H1 (cell line): ENCODE measurements around a stretch of chr20.

DNA sequence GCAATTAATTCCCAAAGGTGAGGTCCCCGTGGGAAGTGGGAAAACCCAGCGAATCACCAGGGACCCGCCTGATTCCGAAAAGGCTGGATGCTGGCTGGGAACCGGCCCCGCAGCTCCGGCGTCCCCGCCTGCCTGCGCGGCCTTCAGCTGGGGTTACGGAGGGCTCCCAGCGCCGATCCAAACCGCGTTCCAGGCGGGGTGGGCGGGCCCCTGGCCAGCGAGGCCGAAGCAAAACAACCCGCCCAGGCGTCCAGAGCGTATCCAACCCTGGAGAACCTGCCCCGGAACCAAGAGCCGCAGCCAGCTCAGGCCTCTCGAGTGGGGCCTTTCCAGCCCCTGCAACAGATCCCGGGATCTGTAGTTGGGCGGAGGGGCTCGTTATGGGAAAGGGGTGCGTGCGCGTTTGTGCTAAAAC lies 704 bp upstream of the RIN2 start:
- RRBS, result 1% methylated on average over 6 of the region's 32 CpGs
CAGE:
- cytosol, long polyA plus RNA, result no peak
- long polyA plus RNA, result no peak
- nucleus, long polyA plus RNA, result no peak

GRCh38 chr20:19802481-19802854 lies 44.4 kb downstream of the RIN2 start:
- RRBS, result no CpG with 5 or more reads among the region's 2 CpGs
CAGE:
- cytosol, long polyA plus RNA, result no peak
- long polyA plus RNA, result no peak
- nucleus, long polyA plus RNA, result no peak

DNA sequence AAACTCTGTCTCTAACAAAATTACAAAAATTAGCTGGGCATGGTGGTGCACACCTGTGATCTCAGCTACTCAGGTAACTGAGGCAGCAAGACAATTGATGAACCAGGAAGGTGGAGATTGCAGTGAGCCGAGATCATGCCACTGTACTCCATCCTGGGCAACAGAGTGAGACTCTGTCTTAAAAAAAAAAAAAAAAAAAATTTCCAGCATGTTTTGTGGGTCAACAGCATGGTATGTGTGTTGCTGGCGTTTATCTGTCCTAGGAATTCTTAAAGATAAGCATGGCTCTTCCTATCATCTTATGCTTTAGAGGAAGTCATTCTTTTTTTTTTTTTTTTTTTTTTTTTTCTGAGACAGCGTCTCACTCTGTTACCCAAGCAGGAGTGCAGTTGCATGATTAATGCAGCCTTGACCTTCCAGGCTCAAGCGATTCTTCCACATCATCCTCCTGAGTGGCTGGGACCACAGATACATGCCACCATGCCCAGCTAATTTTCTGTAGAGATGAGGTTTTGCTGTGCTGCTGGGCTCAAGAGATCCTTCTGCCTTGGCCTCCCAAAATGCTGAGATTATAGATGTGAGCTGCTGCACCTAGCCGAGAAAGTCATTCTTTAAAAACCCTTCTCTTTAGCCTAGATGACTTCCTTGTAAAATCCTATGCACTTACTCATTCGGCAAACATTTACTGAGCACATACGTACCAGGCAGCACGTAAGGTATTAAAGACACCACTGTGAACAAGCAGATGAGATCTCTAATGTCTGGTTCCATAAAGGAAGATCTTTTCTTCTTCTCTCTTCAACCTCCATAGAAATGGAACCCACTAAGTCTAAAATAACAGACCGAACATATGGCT lies 122.2 kb downstream of the RIN2 start:
- RRBS, result no CpG with 5 or more reads among the region's 9 CpGs
CAGE:
- cytosol, long polyA plus RNA, result no peak
- long polyA plus RNA, result no peak
- nucleus, long polyA plus RNA, result no peak

GRCh38 chr20:19966902-19967198 lies 50.3 kb upstream of the NAA20 start:
- RRBS, result no CpG with 5 or more reads among the region's 1 CpG
CAGE:
- cytosol, long polyA plus RNA, result no peak
- long polyA plus RNA, result no peak
- nucleus, long polyA plus RNA, result no peak

DNA sequence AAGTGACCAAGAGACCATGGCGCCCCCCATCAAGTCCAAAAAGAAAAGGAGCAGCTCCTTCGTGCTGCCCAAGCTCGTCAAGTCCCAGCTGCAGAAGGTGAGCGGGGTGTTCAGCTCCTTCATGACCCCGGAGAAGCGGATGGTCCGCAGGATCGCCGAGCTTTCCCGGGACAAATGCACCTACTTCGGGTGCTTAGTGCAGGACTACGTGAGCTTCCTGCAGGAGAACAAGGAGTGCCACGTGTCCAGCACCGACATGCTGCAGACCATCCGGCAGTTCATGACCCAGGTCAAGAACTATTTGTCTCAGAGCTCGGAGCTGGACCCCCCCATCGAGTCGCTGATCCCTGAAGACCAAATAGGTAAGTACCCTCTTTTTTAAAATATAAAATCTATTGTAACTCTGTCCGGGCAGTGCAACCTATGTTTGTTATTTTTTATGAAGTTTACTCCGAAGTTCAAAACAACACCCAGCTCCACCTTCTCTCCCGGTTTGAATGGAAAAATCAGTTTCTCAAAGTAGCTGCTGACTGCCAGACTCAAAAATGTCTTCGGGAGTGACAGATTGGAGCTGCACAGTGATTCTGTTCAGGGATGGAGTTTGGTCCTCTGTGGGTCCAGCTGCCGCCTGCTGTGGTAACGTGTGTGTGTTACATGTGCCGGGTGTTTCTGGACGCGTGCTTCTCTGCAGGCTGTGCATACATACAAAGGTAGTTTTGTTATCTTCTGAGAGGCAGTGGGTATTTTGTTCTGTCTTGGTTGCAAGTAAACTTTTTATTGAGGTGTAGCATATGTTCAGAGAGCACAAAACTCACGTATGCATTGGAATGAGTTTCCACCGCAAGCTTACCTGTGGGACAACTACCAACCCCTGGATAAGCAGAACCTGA lies 41.5 kb upstream of the NAA20 start:
- RRBS, result 85% methylated on average over 5 of the region's 29 CpGs
CAGE:
- cytosol, long polyA plus RNA, result no peak
- long polyA plus RNA, result no peak
- nucleus, long polyA plus RNA, result no peak

GRCh38 chr20:20018003-20018309 lies 794 bp downstream of the NAA20 start:
- RRBS, result no CpG with 5 or more reads among the region's 6 CpGs
CAGE:
- cytosol, long polyA plus RNA, result no peak
- long polyA plus RNA, result no peak
- nucleus, long polyA plus RNA, result no peak

DNA sequence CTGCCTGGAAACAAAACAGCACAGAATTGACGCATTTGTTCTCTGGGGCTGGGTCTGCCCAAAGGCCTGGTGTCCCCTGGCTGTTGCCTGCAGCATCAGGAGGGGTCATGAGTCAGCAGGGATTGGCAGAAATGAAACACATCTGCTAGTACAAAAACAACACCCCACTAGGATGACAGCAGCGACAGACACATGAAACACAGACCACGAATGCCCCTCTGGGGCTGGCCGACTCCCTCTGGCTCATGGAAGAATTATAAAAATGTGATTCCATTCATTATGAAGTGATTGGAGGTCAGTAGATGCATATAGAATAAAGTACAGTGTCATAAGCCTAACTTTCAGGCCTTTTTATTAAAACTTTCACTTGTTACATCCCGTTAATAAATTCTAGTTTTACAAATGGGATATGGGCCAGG lies 157.5 kb upstream of the INSM1 start:
- RRBS, result no CpG with 5 or more reads among the region's 5 CpGs
CAGE:
- cytosol, long polyA plus RNA, result no peak
- long polyA plus RNA, result no peak
- nucleus, long polyA plus RNA, result no peak

DNA sequence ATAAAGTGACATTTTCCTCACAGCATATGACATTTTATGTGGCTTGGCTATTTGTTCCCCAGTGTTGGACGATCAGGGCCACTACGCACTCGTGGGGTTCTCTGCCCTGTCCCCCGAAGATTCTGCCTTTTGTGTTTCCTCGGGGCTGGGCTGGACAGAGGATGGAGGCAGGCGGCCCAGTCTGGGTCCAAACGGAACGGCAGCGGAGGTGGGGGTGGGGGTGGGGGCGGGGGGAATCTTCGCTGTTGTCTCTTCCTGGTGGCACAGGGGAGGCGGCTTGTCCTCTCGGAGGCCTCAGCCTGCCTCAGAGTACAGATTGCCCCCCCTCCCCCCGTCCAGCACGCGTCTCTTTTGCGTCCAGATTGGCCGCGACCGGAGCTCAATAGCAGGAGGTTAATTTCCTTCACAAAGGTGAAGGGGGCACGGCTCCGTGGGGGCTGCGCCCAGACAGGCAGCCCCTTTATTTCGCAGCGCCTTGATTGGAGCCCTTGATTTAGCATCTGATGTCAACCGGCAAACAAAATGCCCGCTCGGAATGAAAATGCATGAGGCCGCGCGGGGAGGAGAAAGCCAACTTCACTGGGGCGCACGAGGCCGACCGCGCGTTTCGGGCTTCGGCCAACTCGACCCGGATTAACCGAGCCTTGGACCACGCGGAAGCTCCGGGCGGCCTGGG lies 1.3 kb upstream of the INSM1 start:
- RRBS, result 0% methylated on average over 3 of the region's 46 CpGs
CAGE:
- cytosol, long polyA plus RNA, result no peak
- long polyA plus RNA, result no peak
- nucleus, long polyA plus RNA, result no peak

DNA sequence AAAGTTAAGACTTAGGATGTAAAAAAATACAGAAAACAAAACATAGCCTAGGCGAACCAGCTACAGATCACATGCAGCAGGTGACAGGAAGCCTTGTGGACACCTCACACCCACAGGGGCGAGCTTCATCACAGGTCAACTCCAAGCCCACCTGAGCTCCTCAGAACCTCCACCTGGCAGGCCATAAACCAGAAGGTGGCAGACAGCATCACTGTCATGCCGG lies 1.1 kb downstream of the RALGAPA2 start:
- RRBS, result no CpG with 5 or more reads among the region's 3 CpGs
CAGE:
- cytosol, long polyA plus RNA, result no peak
- long polyA plus RNA, result no peak
- nucleus, long polyA plus RNA, result no peak

DNA sequence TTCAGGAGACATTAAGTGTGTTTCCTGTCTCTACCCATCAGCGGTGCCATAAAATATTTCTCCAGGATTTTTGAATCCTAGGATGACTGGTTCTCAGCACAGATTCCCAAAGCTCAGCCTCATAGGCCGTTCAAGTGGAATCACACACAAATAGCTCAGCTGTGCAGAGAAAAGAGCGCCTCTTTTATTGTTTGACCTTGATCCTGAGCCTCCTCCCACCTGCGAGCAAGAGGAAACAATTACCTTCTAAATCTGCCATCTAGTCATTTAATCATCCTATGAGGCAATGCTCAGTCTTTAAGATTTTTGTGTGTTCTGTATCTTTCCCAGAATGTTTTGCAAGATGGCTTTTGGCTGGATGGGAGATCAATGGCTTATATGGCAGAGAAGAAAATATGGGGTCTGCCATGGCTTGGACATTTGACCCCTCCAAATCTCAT lies 31.9 kb upstream of the RALGAPA2 start:
- RRBS, result no CpG with 5 or more reads among the region's 4 CpGs
CAGE:
- cytosol, long polyA plus RNA, result no peak
- long polyA plus RNA, result no peak
- nucleus, long polyA plus RNA, result no peak

DNA sequence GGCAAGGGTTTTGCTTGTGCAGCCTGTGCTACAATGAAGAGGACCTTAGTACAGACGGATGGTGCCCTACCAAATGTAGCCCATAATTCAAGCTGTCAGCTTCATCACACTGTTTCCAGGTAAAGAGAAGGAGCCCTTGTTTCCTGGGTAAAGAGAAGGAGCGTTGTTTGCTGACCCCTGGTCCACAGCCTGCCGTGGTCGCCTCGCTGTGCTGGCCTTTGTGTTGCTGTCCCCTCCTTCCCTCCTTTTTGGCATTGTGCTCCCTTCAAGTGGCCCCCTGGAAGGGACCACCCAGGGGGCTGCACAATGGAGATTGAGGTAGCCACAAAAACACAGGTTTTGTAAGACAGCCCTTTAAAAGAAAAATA lies 63.7 kb downstream of the KIZ start:
- RRBS, result no CpG with 5 or more reads among the region's 5 CpGs
CAGE:
- cytosol, long polyA plus RNA, result no peak
- long polyA plus RNA, result no peak
- nucleus, long polyA plus RNA, result no peak

GRCh38 chr20:21218126-21218810 lies 84.9 kb upstream of the XRN2 start:
- RRBS, result no CpG with 5 or more reads among the region's 2 CpGs
CAGE:
- cytosol, long polyA plus RNA, result no peak
- long polyA plus RNA, result no peak
- nucleus, long polyA plus RNA, result no peak

- RRBS, result no CpG with 5 or more reads among the region's 6 CpGs
CAGE:
- cytosol, long polyA plus RNA, result no peak
- long polyA plus RNA, result no peak
- nucleus, long polyA plus RNA, result no peak
Observed at GRCh38 chr20:22420354-22420872, 164.0 kb downstream of the FOXA2 start.

GRCh38 chr20:22527004-22527448 lies 57.3 kb downstream of the FOXA2 start:
- RRBS, result no CpG with 5 or more reads among the region's 3 CpGs
CAGE:
- cytosol, long polyA plus RNA, result no peak
- long polyA plus RNA, result no peak
- nucleus, long polyA plus RNA, result no peak

- RRBS, result 1% methylated on average over 11 of the region's 50 CpGs
CAGE:
- cytosol, long polyA plus RNA, result no peak
- long polyA plus RNA, result no peak
- nucleus, long polyA plus RNA, result no peak
Observed at GRCh38 chr20:22567778-22568709, 16.3 kb downstream of the FOXA2 start.

DNA sequence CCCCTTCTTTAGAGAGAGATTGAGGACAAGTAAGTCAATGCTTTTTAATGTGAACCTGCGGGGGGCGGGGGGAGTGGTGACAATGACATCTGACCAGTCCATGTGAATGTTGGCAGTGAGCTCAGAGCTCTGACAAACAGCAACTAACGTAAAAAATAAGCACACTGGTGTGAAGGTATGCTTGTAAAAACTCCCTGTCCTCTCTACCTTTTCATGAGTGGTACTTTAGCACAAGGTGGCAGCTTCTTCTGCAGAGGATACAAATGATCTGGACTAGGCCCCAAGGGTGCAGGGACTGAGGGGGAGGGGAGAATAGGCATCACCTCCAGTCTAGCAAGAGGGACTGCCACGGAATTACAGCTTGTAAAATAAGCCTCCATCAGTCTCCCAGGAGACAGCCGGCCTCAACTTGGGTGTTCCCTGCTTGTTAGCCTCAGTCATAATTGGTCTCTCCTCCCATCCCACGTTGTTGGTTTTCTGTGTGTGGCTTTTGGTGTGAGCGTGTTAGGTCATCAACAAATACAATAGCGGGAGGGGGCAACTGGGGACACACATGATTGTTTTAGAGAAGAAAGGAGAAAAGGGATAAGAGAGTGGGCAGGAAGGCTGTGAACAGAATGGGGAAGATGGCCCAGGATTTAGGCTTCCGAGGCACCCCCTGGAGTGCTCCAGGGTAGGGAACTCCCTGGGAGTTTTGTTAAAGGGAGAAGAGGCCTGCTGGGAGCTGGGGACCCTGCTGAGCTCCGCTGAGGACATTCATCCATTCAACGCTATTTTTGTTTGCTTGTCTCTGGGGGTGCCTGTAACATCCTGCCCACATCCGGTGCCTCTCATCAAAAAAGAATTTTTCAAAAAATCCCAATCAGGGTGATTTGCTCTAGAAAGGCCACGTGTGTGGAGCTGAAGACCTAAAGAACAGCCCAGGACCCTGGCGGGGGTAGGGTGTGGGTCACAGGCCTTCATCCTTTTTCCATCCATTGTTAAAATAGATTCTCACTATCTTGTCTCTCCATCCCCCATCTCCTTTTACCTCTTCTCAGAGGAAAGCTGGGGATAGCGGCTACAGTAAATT lies 9.2 kb downstream of the FOXA2 start:
- RRBS, result no CpG with 5 or more reads among the region's 15 CpGs
CAGE:
- cytosol, long polyA plus RNA, result no peak
- long polyA plus RNA, result no peak
- nucleus, long polyA plus RNA, result no peak

DNA sequence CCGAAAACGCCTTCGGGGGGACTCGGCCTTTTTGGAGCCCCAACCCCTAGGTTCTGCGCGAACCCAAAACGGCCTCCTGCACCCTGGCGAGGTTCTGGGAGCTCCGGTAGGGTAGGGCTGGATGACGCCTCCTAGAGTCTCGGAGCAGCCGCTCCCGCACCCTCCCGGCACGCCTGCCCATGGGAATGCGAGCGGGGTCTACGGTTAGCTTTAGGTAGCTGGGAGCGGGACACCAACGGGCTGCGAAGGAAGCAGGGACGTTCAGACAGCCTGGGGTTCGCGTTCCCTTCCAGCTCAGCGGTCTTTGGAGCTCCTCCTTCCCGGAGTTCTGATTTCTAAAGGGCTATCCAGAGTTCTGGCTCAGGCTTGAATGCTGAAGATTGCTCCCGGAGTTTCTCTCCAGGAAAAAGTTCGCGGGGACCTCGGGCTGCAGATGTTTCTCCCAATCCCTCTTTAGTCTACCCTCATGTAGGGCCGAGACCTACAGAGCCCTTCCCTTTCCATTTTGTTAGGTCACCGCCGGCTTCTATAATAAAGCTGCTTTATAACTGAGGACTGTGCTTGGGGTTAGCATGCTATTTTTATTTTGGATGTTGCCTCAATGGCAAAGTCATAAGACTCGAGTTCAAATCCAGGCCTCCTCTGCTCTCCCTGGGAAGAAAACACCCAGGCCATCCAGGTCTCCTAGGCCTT lies 2.7 kb upstream of the FOXA2 start:
- RRBS, result 12% methylated on average over 7 of the region's 34 CpGs
CAGE:
- cytosol, long polyA plus RNA, result no peak
- long polyA plus RNA, result no peak
- nucleus, long polyA plus RNA, result no peak

DNA sequence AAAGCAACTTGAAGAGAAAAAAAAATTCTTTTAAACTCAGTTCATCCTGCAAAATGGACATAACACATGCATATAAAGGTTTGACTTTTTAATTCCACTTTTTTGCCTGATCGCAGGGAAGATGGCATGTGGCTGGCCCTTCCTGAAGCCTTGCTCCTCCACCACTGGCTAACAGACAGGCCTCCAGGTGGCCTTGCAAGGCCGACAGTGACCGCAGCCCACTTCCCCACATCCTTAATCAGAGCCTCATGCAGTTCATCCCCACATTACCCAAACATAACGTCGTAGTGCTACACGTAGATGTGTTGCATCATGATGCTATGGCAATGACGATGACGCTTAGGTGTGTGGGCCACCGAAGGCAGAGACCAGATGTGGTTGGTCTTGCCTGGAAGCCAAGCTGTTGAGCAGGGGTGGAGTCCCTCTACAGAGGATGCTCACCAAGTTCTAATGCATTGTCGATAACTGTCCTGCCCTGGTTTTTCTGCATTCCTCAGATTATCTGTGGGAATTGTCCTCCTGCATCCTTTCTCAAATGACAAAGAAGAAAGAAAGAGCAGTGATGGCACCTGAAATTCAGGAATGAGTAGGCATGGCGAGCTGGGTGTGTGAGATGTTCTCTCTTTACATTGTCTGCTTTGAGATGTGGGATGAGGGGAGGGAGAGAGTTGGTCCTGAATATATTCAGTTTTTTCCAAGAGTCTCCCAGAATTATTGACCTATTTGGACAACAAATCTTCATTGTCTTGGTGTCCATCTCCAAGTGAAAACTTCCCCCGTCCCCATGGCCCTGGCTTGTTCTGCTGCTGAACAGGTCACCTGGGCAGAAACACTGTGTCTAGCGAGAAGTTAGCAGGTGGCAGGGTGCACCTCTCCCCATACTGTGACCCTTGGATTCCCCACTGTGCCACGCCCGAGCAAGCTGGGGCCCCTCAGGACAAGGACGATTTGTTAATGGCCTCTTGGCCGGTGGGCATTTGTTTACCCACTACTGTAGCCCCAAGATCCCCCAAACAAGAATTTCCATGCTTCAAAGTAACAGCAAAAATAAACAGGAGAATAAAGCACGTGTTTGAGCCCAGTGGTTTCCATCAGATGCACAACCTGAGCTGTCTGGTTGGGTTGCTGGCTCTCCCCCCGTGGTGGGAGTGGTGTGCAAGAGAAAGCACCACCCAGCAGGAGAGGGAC lies 5.3 kb downstream of the CD93 start:
- RRBS, result no CpG with 5 or more reads among the region's 19 CpGs
CAGE:
- cytosol, long polyA plus RNA, result no peak
- long polyA plus RNA, result no peak
- nucleus, long polyA plus RNA, result no peak

DNA sequence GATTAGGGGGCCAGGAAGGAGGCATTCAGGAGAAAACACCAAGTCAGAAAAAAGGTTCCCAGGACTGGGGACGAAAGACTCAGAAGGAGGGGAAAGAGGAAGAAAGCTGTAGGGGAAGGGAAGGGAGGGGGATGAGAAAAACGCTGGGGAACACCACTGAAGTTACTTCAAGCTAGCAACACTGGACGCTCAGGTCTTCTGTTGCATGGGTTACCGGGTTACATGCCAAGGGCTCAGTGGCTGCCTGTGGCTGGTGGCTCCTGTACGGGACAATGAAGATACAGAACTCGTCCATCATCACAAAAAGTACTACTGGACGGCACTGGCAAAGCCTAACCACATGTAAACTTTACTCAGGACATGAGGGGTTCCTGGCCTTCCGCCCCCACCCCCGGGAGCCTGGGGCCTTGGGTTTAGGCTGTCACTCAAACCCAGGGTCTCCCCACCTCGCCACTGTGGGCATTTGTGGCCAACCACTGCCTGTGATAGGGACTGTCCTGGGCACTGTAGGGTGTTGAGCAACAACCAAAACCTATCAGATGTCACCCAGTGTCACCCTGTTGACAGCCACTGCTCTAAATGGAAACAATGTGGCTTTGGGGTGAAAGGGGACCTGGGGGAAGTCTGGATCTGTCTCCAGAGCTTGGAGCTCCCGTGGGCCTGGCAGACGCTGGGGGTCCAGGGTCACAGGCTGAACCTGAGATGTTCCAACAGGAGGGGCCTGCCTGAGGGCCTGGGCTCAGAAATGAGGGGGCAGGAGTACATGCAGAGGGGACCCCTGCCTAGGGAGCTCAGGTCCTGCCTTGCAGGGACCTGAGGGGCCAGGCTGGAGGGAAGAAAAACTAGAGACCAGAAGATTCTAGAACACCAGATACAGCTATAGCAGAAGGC lies 40.4 kb upstream of the CD93 start:
- RRBS, result no CpG with 5 or more reads among the region's 12 CpGs
CAGE:
- cytosol, long polyA plus RNA, result no peak
- long polyA plus RNA, result no peak
- nucleus, long polyA plus RNA, result no peak

DNA sequence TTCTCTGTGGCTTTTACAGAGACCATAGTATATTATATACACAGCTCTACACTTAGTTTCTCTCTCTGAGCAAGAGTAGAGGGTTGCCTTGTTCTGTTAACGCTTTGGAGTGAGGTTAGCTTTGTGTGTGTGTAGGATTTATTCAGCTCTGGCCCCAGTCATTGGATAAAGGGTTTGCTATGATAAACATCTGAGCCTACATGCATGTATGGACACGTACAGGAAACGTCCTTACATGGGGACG lies 53.3 kb upstream of the CD93 start:
- RRBS, result no CpG with 5 or more reads among the region's 4 CpGs
CAGE:
- cytosol, long polyA plus RNA, result no peak
- long polyA plus RNA, result no peak
- nucleus, long polyA plus RNA, result no peak